ENCODE measurements around a stretch of chr17.

- PRO-cap = no peak
Observed at GRCh38 chr17:81890925-81891091, 578 bp downstream of the ALYREF start.

- PRO-cap = no peak
Observed at GRCh38 chr17:81903113-81903634, 1.1 kb downstream of the NPB start.

GRCh38 chr17:81910236-81910897 lies 832 bp downstream of the PCYT2 start:
- PRO-cap = no peak

- PRO-cap = no peak
Observed at GRCh38 chr17:81912139-81913283, 1.3 kb upstream of the PCYT2 start.

- PRO-cap = no peak
Observed at GRCh38 chr17:81922723-81923238, 4.8 kb downstream of the MAFG start.

- PRO-cap = no peak
Observed at GRCh38 chr17:81931334-81932221, 4.0 kb upstream of the MAFG start.

GRCh38 chr17:81932222-81933393 lies 4.5 kb downstream of the PYCR1 start:
- PRO-cap = no peak

GRCh38 chr17:82003492-82004293 lies 19.0 kb downstream of the CENPX start:
- PRO-cap = no peak

GRCh38 chr17:82013321-82013749 lies 9.3 kb downstream of the CENPX start:
- PRO-cap = no peak

DNA sequence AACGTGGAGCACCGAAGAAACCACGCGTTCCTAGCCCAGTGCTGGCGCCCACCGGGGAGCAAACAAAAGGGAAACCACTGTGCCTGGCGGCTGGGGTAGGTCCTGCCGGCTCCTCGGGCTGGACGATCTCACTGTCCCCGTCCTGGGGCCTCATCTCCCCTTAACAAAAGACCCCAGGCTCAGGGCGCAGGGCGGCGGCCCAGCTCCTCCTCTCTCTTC lies 447 bp downstream of the CENPX start:
- PRO-cap = no peak

GRCh38 chr17:82033706-82034884 lies 2.6 kb downstream of the RAC3 start:
- PRO-cap = no peak

DNA sequence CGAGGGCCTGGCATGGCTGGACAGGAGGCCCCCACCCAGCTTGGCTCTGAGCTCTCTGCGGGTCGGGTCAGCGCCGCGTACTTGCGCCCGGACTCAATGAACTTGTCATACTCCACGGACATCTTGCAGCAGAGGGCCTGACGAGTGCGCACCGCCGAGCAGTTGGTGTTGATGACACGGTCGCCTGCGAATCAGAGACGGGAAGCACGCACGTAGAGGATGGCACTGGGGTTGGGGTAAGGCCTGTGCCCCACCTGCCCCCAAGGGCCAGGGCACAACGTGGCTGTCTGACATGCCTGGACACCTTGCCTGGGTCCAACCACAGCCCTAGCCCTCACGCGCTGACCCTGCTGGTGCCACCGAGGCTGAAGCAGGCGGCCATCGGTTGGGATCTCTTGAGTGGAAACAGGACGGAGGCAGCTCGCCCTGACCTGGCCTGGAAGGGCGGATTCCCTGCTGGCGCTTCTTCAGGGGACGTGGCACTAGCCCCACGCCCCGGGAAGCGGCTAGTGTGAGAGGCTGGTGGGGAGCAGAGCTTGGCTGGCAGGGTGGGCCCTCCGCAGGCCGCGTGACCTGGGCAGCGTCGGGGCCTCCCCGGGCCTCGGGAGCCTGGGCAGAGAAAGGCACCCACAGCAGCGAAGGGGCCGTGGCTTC lies 903 bp downstream of the RFNG start:
- PRO-cap = no peak

GRCh38 chr17:82080012-82080694 lies 14.5 kb upstream of the DUS1L start:
- PRO-cap = no peak

DNA sequence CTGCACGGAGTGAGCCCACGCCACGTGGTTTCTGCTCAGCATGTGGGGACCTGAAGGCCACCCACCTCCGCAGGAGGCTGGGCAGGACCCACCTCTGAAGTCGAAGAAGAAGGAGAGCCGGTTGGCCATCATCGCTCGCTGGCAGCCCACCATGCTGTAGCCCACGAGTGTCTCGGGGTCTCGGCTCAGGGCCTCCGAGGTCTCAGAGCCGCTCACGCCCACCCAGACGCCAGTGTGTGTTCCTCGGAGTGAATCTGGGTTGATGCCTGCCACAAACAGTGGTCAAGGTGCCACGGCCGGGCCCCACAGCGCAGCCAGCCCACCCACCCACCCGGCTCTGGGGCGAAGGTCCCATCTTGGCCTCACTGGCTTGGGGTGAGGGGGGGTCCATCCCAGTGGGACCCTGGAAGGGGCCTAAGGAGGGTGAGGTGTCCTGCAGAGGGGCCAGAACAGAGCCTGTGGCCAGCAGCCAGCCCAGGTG lies 4.5 kb downstream of the FASN start:
- PRO-cap = no peak

DNA sequence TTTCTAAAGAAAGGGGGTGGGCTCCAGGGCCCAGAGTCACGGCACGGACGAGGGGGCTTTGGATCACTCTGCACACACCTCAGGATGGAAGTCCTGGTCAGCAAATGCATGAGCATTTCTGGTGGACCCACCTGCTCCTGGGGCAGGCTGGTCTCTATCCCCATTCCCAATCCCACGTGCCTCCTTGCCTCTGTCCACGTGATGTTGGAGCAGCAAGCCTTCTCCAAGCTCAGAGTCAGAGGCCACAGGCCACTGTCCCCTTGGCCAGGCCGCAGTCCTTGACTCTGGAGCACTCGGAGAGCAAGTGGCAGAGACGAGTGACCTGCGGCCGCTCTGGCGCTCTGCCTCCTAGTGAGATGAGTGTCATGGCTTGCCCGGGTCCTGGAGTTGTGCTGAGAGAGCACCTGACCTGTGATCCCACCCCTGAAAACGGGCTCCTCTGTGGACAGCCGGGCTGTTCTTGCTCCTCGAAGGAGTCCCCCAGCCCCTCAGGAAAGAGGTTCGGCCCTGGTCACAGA lies 9.9 kb upstream of the FASN start:
- PRO-cap = no peak

DNA sequence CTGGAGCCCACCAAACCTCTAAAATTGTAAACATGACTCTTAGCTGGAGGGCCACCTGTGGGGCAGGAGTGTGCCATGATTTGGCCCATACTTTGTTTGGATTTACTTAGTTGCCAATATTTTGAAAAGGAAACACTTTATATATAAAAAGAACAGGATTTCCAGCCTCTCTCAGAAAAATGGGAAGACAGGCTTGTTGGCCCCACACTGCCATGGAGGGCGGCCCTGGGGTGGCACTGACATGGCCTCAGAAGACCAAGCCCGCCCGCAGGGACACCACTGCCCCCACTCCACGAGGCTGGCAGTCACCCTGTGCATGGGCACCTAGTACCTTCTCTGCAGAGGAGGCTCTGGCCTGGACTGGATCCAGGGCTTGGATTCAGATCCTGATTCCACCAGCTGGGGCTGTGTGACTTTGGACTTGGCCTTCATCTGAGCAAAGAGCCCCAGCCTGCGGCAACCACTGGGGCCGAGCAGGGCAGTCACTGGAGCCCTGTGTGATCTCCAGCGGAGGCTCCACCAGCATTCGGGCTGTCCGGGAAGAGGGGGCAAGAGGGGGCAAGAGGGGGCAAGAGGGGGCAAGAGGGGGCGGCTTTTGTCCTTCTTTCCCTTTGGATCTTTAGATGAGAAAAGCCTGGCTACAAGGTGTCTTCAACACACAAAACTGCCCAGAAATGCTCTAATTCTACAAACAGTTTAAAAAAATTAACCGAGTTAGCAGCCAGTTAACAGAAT lies 16.9 kb upstream of the FASN start:
- PRO-cap = no peak

- PRO-cap = no peak
Observed at GRCh38 chr17:82193555-82194158, 19.0 kb downstream of the CCDC57 start.

- PRO-cap = no peak
Observed at GRCh38 chr17:82225160-82225727, 3.6 kb upstream of the SLC16A3 start.

- PRO-cap = bidirectional peak, plus-strand start at chr17:82228517, minus-strand start at chr17:82228323
Observed at GRCh38 chr17:82227933-82228632, 759 bp upstream of the SLC16A3 start.

DNA sequence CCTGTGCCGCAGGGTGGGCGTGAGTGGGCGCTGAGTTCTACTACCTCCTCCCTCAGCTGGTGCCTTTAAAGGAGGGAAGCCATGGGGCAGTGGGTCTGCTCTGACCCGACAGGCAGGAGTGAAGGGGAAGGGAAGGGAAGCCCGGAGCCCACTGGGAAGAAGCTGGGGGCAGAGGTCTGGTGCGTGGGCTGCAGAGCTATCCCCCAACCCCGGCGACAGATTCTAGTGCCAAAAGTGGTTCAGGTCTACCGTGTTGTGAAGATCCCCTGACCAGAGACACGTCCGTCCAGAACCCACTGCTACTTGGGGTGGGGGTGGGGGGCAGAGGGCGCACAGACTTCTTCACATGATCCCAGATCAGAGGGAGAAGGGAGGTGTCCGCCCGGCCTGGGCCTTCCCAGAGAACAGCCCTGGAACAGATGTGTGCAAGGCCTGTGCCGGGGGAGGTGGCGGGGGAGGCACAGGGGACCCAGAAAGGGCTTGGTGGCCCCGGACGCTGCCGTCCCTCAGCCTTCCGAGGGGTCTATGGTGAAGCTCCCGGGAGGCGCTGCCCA lies 12.0 kb downstream of the SLC16A3 start:
- PRO-cap = no peak

Measured in ureter (tissue), 1 donor.